Anterior vena cava (tissue), 1 donor: ENCODE results near the genes PMEL and SPRYD4.

- PRO-cap = no peak
These were observed 3.6 kb downstream of the ITGA7 start for GRCh38 chr12:55703757-55704772.

DNA sequence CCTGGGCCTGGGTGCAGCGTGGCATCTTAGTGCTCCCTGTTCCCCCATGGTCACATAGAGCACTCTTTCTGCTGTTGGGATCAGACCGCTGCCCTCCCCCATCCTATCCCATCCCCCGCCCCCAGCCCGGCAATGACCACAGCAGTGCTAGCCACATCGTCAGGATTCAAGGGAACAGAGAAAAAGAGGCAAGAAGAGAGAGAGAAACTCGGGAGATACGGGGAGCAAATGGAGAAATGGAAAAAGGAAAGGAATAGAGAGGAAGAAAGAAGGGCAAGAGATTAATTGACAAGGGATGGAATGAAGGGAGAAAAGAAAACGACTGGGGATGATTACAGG lies 576 bp upstream of the ITGA7 start:
- PRO-cap = unidirectional peak, minus-strand start at position 54 of the sequence

GRCh38 chr12:55713032-55713530 lies 2.8 kb upstream of the BLOC1S1 start:
- PRO-cap = no peak

GRCh38 chr12:55718627-55719438 lies 1.4 kb upstream of the RDH5 start:
- PRO-cap = no peak

DNA sequence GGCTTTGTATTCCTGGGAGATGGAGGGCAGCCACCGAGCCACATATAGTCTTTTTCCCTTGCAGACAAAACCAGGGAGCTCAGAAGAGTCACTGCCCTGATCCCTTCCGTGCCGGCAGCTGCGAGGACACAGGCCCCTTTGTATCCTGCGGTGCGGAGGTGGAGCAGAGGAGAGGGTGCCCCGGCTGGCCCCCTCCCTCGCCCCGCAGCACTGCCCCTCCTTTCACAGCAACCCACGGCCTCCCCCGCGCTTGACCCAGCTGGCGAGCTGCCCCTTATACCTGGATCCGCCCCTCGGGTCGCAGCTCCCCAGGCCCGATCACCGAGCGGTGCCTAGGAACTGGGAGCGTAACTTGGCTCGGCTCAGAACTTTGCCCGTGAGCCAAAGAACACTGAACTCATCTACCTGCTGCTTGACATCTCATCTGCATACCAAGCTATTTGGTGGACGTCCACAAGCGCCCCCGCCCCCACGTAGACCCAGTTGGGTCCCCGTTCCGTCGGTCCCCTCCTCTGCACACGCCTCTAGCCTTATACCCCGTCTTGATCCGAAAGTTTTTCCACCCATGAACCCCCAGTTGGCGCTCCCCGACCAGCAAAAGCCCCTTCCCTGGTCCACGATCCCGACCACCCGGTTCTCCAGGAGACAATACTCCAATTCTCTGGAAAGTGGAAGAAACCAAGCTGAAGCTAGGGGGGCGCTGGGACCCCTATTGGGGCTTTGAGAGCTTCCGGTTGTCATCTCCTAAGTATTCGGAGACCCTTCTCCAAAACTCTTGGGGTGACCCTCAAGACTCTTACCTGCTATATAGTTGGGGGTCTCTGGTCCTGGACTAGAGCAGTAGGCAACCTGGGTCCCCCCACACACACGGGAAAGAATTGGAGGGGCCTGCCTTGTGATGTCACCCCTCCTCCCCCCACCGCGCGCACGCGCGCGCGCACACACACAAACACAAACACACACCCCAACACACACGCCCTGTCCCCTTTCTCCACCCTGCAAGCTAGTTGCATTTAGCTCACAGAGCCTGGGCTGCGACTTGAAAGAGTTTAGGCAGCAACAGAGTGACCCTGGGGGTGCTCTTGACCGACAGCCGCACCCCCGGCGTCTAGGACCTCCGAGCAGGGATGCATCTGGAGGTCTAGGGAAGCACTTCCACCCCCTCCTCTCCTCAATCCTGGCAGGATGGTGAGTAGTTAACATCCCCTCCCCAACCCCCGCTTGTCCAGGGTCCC lies 926 bp upstream of the DNAJC14 start:
- PRO-cap = bidirectional peak, plus-strand start at position 981 of the sequence, minus-strand start at position 918 of the sequence

GRCh38 chr12:55931278-55931859 lies 407 bp downstream of the DGKA start:
- PRO-cap = no peak

GRCh38 chr12:55965837-55966530 lies at the start of gene PMEL:
TSS of gene PMEL (minus strand) at chr12:55966042.
- PRO-cap = no peak

GRCh38 chr12:55973199-55973890 lies 533 bp upstream of the RAB5B start:
- PRO-cap = unidirectional peak, minus-strand start at chr12:55973465; unidirectional peak, minus-strand start at chr12:55973547

DNA sequence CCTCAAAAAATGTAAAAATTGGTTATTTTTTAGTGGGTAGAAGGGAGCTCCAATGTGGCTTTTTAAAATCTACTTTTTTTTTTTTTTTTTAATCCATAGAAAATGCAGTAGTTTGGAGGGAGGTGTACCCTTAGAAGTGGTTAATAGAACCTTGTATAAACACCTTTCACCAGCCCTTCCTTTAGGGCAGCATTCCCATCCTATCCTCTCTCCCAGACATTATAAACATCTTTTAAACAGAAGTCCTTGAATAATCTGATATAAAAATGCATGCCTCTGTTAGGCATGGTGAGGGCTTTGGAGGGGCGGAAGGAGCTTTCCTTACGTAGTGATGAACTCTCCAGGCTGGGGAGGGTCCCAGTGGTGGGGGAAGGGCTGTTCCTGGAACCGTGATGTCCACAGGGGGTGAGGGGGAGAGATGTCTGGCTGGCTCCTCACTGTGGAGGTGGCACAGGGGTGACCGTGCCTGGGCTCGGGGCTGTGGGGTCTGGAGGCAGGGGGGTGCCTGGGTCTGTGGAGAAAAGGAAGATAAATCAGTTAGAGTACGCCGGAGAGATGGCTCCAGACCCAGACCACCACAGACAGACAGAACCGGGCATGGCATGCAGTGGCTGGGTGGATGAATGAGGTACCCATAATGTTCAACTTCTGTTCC lies 5.2 kb downstream of the MYL6 start:
- PRO-cap = no peak

DNA sequence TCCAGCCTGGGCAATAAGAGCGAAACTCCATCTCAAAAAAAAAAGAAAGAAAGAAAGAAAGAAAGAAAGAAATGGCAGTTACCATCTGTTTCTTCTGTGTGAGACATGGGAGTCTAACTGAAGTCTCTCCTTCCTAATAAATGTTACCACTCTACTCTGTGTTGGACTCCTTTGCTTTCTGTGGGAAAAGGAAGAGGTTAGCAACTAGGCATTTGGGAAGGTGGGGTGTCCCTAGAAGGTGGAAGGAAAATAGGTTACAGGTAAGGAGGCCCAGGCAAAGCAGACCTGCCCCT lies 204 bp upstream of the SLC39A5 start:
- PRO-cap = no peak

DNA sequence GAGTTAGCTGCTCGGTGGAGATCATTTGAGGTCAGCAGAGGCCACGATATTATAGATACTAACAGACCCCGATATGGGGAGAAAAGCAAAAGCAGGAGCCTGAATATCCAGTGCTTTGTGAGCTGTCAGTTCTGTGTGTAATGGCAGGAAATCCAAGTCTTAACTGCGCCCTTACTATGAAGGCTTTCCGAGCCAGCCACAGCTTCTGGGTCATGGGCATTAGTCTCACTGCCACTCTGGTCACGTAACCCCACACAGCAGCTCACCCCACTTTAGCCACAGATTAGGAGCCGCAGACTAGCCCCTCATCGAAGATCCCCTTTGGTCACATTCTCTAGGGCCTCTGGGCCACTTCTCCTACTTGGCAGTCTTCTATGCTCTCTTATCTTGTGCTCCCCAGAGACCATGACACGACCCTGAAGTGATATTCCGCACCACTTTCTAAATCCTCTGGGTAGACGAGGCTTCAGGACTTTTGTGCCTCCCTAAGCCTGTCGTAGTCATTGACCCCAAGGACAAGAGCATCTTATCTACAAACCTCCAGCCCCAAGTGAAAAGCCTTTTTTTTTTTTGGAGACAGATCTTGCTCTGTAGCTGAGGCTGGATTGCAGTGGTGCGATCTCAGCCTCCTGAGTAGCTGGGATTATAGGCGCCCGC lies 837 bp upstream of the CS start:
- PRO-cap = no peak

GRCh38 chr12:56468320-56468723 lies at the start of gene SPRYD4:
TSS of gene SPRYD4 (plus strand) at chr12:56468578.
- PRO-cap = bidirectional peak, plus-strand start at chr12:56468578, minus-strand start at chr12:56468470

GRCh38 chr12:56594429-56595066 lies 35.6 kb downstream of the BAZ2A start:
- PRO-cap = no peak

DNA sequence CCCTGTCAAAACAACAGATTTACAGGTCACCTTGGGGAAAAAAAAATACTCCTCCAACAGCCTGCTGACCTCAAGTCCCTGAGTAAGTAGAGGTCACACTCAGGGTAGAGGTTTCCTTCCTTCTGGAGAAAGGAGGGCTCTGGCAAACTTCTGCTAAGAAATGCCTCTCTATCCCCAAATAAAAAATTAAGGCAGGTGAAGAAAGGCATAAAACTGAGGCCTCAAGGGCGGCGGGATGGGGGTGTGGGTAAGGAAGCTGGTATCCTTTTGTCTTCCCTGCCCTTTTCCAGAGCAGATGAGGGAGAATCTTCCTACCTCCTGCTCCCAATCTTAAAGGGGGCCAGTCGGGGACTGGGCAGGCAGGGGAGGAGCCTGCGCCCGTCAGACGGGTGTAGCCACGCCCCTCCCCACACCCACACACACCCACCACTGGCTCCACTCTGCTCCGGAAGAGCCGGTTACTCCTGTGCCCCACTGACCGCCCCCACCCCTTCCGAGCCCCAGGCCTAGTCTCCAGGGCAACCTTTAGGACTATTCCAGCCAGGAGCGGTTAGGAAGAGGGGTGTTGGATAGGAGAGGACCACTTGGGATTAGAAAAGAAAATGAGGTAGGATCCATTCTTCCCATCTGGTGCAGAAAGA lies 2.1 kb upstream of the BAZ2A start:
- PRO-cap = bidirectional peak, plus-strand start at position 461 of the sequence, minus-strand start at position 332 of the sequence

- PRO-cap = no peak
These were observed 6.6 kb downstream of the ATP5F1B start for GRCh38 chr12:56639061-56639641.

- PRO-cap = no peak
These were observed 3.4 kb downstream of the ATP5F1B start for GRCh38 chr12:56642259-56642934.

GRCh38 chr12:56712402-56713433 lies 12.4 kb downstream of the NACA start:
- PRO-cap = no peak

DNA sequence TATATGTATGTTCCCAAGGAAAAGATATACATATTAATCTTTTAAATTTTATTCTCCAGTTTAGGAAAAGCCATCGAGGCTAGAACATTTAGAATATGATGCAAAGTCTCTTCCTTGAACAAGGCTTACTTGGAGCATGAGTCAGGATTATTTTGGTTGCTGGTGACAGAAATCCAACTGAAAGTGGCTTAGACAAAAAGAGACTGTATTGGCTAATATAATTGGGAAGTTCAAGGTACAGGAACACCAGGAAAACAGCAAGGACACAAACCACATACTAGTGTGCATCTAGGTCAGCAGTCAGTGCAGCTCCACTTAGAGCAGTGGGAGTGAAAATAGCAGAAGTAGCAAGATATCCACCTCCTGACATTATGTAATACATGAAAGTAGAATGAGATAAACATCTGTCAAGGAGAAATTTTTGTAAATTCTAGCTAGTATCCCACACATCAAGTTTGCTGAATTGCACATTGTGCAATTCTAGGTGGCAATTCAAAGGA lies 57.1 kb downstream of the SDR9C7 start:
- PRO-cap = no peak

DNA sequence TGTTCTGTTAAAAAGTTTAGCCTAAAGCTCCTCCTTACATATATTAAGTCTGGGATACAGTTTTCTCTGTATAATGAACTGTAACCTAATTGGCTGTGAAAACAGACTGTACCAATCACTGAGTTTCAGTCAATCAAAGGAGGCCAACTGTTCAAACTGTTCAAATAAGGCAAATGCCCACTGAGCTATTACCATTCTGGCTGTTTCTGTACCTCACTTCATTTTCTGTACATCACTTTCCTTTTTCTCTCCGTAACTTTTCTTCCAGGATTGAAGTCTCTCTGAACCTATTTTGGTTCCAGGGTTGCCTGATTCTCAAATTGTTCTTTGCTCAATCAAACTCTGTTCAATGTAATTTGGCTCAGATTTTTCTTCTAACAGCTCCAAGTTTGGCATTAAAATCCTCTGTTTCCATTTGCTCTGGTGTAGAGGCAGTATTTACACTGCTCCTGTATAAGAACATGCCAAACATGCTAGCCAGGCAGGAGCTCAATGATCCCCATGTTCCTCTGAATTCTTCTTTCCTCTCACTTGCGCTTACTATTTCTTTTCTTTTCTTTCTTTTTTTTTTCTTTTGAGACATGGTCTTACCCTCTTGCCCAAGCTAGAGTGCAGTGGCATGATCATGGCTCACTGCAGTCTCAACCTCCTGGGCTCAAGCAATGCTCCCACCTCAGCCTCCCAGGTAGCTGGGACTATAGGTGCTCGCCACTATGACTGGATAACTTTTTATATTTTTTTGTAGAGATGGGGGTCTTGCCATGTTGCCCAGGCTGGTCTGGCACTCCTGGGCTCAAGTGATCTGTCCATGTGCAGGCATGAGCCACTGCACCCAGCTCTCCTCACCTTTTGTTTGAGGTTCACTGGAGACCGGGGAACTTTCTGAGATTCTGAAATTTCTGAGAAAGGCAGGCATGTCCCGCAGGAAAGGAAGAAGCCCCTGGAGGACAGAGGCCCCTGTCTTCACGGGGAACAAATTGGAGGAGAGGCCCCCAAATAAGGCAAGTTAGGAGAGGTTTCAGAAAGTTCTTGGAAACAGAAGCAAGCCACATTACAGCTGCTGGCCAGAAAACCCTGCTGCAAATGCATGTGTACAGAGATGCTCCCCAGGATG lies 17.1 kb downstream of the SDR9C7 start:
- PRO-cap = no peak

DNA sequence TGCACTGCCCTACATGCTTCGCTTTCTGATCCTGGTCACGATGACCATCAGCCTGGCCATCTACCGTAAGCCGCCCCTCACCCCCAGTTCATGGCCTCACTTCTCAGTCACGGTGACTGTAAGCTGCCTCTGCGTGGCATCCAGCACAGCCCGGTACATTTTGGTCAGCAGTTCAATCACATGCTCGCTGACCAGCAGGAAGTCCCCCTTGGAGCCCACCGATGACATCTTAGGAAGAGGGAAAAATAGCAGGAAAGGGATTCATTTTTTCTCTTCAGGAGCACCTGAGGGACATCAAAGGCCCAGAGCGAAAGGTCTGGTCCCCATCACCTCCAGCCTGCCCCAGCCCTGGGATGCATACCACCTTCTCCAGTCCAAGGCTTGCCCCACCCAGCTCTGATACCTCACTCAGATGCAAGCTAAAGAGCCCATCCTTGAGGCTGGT lies 12.7 kb upstream of the TAC3 start:
- PRO-cap = no peak